Pulmonary lymph node (tissue), 1 donor: ENCODE data around the genes MTR and CHRM3.

DNA sequence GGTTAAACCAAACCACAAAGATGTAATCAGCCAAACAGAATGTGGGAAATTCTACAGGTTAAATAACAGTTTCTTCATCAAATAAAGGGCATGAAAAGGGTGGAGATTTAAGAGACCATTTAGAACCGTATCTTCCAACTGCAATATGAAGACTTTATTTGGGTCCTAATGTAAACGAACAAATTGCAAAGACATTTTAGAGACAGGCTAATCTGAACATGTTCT, 30.3 kb downstream of the ARID4B start:
- PRO-cap: bidirectional peak, plus-strand start at position 122 of the sequence, minus-strand start outside the sequence

DNA sequence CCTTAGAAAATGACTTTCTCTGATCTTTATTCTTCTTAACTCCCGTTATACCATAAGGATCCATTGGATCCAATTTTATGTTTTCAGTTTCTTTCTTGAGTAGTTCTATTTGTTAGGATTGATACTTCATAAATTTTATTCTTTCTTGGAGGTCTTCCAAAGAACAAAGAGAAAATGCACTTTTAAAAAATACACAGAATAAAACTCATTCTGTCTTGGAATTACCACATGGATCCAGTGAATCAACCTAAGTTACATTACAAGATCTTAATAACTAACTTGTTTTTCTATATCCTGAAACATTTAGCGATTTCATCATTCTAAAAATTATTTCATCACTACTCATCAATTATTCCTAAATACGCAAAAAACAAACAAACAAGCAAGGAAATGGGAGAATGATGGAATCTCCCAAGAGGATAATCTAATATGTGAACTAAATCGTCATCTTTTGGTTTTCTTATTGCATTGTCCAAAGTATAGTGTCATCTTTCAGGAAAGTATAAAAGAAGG, 38.4 kb upstream of the GNG4 start:
- PRO-cap: unidirectional peak, plus-strand start at position 251 of the sequence

DNA sequence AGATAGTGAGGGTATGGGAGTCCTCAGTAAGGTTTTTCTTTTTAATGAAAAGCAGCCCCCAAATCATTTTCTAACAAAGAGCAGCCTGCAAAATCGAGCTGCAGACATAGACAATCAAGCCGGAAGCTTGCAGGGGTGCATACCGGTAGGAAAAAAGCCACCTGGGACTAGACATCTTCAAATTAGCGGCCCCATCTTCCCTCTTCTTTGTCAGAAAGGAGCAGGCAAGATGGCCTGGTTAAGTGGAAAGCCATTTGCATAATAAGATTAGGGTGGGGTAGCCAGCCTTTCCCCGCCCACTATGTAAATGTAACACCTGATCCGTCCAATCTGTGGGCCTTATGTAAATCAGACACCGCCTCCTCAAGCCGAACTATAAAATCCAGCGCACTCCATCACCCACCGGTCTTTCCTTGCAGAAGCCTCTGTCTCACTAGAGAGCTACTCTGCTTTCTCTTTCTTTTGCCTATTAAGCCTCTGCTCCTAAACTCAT, 6.3 kb upstream of the ERO1B start:
- PRO-cap: no peak

DNA sequence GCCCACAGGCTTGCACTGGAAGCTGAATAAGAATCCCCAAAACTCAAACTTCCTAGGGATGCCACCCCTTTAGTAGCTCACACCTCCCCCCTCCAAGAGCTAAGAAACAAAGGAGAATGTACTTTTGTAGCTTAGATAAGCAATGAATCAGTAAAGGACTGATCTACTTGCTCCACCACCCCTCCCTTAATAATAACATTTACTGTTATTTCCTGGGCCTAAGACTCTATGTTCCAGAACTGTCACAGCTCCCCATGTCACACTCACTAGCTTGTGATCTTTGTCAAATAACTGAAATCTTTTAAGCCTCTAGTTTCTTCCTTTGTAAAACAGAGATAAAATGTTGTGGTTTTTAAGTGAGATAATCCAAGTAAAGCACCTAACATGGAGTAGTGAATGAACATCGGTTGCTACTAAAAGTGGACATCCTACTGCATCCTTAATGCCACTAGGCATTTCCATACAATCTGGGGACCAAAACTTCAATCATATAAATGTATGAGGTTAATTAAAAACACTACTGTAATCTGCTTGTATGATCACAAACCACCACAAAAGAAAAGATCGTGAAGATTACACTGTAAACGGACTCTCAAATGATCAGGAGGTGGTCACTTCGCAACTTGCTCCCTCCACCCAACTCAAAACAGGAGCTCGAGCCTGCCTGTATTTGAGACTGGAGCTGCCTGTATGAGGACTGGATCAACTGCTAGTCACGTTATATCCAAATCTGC, 27.6 kb downstream of the LGALS8 start:
- PRO-cap: no peak

DNA sequence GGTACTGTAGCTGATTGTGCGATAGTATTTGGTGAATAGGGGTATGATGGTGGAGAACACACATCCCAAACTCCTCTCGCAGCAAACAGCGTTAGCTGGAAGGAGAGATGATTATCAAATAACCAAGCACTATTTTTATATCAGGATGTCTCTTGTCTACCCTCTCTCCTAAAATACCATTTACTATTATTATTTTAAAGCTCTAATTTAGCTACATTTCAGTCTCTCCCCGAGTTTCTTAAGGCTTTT, 1.4 kb downstream of the ACTN2 start:
- PRO-cap: no peak

GRCh38 chr1:236700684-236701374, 14.5 kb downstream of the ACTN2 start:
- PRO-cap: no peak

DNA sequence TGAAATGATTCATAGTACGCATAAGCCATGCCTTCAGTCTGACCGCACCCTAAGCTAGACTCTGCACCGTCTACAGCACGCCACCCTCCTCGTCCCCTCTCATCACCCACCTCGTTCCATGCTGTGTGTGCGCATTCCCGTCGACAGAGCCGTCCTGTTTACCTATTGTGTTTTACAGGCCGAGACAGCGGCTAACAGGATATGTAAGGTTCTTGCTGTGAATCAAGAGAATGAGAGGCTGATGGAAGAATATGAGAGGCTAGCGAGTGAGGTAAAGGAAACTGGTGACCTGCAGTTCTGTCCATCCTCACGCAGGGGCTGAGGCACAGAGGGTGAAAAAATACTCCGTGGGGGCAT, 50.6 kb downstream of the ACTN2 start:
- PRO-cap: no peak

DNA sequence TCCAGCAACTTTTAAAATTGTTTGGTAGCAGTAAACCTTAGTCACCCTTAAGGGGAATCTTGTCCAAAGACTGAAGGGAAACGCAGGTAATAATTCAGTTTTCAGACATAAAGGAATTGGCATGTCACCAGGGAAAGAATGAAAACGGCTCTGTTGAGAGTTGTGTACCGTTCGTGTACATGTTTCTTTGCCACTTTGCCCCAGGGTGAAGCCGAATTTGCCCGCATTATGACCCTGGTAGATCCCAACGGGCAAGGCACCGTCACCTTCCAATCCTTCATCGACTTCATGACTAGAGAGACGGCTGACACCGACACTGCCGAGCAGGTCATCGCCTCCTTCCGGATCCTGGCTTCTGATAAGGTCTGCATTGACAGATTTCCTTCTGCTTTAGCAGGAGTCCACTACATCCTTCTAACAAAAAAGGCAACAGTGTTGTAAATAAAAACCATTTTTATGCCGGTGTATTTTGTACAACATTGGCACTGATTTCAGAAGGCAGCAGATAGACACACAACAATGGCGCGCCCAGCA, 34.2 kb upstream of the MTR start:
- PRO-cap: no peak

DNA sequence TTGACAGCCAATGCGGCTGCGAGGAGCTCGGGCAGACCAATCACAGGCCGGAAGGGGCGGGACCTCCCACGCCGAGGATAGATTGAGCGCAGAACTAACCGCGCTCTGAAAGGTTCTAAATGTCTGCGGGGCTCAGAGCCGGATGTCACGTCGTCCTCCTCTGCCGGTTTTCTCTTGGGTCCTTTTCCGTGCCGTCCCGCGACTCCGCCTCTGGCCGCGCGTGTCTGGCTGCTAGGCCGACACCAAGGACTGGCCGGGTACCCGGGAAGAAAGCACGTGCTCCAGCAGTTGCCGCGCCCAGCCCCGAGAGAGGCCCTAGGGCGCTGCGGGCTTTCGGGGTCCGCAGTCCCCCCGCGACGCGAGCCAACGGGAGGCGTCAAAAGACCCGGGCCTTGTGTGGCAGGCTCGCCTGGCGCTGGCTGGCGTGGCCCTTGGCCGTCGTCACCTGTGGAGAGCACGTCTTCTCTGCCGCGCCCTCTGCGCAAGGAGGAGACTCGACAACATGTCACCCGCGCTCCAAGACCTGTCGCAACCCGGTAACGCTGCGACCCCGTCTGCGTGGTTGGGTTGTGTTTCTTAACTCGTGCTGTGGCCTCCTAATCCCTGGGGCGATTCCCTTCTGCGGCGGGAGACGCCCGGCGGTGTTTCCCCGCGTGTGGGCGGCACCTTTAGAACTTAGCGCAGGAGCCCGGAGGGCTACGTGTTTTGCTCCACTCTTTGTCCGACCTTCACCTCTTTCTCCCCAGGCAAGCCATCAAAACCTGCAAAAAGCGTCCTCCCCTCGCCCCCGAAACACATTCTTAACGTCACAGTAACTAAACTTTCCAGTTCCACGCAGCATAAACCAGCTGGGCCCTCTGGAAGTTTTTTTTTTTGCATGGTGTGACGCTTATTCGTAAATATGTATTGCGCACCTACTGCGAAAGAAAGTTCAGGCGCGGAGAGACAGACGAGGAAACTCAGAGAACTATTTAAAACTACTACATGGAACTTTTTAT, at the start of gene MTR:
Gene MTR (plus strand): TSS at position 91 of the 998 bp plus-strand sequence.
- PRO-cap: bidirectional peak, plus-strand start at position 118 of the sequence, minus-strand start outside the sequence; unidirectional peak, plus-strand start at position 287 of the sequence; bidirectional peak, plus-strand start at position 703 of the sequence, minus-strand start at position 556 of the sequence; bidirectional peak, plus-strand start at position 929 of the sequence, minus-strand start at position 802 of the sequence

DNA sequence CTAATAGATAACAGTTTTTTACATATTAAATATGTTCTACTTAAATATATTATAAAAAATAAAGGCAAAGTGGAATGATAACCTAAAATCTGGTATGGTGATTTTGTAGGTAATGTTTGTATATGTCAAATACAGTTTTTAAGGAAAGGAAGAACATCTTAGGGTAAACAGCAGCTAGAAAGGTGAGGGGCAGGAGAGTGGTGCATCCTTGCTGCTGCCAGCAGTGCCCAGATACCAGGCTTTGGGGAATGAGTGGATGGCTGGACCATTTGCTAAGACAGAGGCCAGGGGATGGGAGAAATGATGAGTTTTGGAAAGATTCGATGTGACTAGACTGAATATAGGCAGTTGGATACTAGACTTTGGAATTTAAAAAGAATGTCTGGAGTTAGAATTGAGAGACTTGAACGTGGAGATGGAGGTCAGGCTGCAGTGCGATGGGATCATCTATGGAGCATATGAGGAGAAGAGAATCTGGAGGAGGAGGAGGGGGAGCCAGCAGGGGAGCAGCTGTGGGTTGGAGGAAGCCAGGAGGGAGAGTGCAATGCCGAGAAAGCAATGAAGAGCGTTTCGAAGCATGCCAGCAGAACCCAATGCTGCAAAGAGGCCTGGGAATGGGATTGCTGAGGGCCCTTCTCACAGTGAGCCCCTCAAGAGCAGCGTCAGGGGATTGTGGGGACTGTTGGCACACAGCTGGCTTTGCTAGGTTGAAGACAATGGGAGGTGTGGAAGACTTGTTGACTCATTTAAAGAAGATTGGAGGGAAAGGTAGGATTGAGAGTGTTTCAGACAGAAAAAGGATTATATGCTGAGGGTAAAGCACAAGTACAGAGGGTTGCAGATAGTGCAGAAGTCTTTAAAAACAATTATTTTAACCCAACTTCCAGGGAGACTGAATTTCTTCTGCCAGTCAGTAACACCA, 103.4 kb downstream of the MT1HL1 start:
- PRO-cap: no peak

DNA sequence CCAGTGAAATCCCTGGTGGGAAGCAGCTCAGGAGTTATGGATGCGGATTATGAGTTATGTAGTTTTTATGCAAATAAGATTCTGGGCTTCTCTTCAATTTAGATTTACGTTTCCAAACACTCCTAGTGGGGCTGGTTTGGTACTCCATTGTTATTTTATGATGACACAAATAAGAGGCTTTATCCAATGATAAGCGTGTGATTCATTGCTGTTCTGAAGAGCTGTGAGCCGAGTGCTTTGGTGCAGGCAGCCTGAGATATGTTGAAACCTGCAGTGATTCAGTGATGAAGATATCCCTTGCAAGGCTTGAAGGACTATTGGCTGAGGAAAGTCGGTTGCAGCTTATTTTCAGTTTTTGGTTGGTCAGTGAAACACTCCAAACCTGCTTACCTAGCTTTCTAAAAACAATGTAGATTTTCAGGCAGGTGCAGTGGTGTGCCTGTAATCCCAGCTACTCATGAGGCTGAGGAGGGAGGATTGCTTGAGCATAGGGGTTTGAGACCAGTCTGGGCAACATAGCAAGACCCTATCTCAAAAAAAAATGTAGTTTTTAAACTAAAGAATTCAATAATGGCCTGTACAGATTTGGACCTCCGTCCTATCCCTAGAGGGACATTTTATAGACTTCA, 112.2 kb downstream of the RYR2 start:
- PRO-cap: no peak

DNA sequence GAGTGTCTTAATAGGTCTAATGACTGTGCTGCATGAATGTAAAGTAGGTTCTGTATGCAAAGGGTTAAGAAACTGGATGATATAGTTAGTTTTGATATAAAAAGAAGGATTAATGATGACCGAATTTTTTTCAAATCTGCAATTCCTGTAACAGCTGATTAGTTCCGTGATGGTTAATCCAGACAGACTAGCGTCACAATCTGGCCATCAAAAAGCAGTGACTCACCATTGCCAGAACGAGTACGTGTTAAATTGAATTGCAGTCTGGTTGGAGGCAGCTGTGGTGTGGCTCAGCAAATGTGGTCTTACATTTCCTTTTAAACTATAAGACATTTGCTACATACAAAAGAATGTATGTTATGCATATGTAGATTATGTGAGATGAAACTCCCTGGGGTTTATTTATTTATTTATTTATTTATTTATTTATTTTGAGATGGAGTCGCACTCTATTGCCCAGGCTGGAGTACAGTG, 139.8 kb downstream of the RYR2 start:
- PRO-cap: no peak

DNA sequence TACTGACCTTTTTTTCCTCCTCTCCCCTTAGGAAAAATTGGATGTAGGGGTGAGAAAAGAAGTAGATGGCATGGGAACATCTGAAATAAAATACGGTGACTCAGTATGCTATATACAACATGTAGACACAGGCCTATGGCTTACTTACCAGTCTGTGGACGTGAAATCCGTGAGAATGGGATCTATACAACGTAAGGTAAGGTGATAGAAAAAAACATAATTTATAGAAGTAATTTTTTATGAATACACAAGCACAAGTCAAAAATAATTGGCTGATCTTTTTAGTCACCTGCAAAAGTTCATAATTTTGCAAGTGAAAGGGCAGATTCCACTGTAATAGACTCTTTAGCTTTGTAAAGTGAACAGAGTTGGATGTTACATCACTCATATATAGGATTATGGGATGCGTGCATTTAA, 399.3 kb downstream of the RYR2 start:
- PRO-cap: no peak

DNA sequence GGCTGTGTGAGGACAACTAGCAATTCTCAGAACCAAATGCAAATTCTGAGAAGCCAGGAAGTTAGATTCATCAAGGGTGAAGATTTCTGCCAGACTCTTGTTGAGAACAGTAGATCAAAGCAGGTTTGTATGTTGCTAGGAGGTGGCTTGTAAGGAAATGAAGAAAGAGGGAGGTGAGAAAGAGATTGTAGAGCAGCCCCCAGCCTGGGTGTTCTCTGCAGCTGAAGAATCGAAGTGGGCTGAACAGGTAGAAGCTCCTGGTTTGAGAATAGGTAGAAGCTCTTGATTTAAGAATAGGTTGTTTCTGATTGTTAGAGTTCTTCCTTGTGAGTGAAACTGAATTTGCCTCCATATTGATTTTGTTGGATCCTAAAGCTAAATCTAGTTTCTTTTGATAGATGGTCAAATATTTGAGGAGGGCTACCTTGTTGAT, 153.9 kb downstream of the ZP4 start:
- PRO-cap: no peak

DNA sequence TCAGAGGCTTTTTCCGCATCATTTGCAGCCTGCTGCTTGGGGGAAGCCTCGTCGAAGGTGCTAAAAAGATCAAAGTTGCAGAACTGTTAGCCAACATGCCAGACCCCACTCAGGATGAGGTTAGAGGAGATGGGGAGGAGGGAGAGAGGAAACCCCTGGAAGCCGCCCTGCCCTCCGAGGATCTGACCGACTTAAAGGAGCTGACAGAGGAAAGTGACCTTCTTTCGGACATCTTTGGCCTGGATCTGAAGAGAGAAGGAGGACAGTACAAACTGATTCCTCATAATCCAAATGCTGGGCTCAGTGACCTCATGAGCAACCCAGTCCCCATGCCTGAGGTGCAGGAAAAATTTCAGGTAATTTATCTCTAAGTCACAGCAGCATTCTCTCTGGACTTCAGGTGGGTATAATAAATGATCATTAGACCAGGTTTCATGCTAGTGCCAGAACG, 106.1 kb downstream of the ZP4 start:
- PRO-cap: no peak

- PRO-cap: no peak
These were observed 70.8 kb upstream of the CHRM3 start for GRCh38 chr1:239315468-239316082.

- PRO-cap: unidirectional peak, plus-strand start at chr1:239386582
These were observed at the start of gene CHRM3 for GRCh38 chr1:239386379-239387393. Gene CHRM3, plus strand, starts transcription at chr1:239386568.

DNA sequence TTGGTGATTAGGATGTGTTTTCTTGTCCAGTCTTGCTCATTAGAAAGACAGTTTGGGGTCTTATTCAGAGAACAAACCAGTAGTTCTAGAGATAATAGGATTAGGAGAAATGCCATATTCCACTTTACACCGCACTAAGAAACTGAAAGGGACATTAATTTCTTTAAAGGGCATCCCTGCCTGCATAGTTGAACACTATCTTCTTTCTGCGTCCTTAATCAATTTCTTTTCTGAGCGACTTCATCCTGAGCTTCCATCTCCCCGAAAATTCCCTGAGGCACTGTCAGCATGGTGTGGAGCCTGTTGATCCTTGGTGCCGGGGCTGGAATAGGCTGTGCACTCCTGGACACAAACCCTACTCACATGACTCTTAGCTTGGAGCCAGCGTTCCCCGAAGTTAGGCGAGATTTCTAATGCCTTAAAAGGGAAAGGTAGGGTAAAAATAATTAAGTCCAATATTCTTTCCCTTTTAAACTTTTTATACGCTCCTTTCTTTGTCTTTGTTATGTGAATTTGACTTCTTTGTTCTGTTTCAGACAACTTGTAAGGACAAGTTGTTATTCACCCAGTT, 282.5 kb downstream of the CHRM3 start:
- PRO-cap: no peak

- PRO-cap: no peak
These were observed 246.1 kb downstream of the FMN2 start for GRCh38 chr1:240337758-240338231.

GRCh38 chr1:240492734-240493613, 119.0 kb downstream of the GREM2 start:
- PRO-cap: no peak